ENCODE results near the gene C4orf47.

DNA sequence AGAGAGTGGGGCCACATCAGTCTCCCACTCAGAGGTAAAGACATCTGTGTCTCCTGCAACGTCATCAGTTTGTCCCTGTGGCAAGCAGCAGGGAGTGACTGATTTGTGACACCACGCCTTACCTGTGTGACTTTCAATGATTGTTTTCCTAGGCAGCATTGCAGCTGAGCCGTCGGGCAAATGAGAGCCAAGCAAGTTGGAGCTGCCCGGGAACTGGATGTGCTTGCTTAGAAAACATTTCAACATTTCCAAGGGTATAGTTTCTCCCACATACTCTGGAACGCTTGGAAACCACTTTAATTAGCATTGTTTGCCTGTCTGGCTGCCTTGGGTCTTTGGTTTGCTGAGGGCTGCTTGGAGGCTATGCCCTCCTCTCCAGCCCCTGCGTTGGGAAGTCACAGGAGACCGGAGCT is 29.6 kb upstream of the HELT start:
- CAGE, long polyA plus RNA = no peak
- RRBS = no CpG with 5 or more reads among the region's 8 CpGs

DNA sequence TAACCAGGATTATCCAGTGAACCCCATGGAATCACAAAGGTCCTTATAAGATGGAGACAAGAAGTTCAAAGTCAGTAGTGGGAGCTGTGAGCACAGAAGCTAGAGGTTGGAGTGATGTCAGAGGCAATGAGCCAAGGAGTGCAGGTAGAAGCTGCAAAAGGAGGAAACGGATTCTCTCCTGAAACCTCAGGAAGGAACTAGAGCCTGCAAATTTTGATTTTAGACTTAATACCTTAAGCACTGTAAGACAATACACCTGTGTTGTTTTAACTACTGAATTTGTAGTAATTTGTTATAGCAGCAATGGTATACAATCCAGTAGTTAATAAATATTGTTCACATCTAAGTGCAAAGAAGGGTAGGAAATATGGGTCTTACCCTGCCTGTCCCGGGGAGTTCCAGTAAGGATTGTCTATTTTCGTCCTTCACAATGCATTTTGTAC is 890 bp upstream of the CFAP97 start:
- CAGE, long polyA plus RNA = no peak
- RRBS = no CpG with 5 or more reads among the region's 3 CpGs

DNA sequence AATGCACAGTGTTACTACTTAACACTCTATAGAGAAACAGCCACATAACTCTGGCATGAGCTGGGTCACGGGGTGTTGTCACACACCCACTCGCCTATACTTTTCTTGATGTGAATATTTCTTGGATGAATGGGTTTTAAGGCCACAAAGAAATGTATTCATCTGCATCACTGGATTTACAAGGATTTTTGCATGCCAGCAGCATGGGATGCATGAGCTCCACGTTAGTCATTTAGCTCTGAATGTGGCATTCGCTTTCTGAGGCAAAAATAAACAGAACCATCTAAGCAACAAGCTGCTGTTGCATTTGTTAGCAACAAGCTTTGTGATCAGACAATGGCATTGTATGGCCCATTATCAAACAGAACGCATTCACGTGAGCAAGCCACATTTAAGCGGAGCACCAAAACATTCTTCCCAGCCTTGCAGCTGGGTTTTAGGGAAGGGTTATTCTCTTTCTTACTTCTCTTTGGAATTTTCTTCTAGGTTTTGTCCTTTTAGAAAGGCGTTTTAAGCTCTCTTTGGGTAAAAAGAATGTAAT is 89.6 kb downstream of the LRP2BP start:
- CAGE, long polyA plus RNA = no peak
- RRBS = no CpG with 5 or more reads among the region's 8 CpGs

DNA sequence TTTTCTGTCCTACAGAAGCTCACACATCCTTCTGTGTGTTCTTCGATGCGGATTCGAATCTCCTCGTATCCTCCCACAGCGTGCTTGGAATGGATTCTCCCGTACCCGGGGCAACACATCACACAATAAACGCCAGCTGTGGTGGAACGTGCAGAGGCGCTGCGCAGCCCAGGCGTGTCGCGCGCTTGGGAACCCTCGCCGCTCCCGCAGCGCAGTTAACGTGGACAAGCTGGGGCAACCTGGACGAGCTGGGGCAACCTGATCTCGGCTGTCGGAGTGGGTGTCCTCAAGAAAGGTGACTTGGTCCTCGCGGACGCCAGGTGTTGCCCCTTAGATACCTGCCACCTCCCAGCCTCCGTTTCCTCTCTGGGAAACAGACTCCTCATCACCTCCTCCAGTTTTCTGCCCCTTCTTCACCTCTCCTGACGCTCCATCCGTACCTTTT is at the start of gene C4orf47:
Gene C4orf47 (plus strand): TSS at position 153 of the 445 bp plus-strand sequence.
- CAGE, long polyA plus RNA = no peak
- RRBS = no CpG with 5 or more reads among the region's 29 CpGs

GRCh38 chr4:185470424-185471191 is 925 bp downstream of the CCDC110 start:
- CAGE, long polyA plus RNA = start-site peak on the minus strand at chr4:185471053-185471126, 40 and 55 reads in 2 replicates
- RRBS = no CpG with 5 or more reads among the region's 41 CpGs

GRCh38 chr4:185499993-185500756 is 28.6 kb upstream of the CCDC110 start:
- CAGE, long polyA plus RNA = no peak
- RRBS = no CpG with 5 or more reads among the region's 10 CpGs

DNA sequence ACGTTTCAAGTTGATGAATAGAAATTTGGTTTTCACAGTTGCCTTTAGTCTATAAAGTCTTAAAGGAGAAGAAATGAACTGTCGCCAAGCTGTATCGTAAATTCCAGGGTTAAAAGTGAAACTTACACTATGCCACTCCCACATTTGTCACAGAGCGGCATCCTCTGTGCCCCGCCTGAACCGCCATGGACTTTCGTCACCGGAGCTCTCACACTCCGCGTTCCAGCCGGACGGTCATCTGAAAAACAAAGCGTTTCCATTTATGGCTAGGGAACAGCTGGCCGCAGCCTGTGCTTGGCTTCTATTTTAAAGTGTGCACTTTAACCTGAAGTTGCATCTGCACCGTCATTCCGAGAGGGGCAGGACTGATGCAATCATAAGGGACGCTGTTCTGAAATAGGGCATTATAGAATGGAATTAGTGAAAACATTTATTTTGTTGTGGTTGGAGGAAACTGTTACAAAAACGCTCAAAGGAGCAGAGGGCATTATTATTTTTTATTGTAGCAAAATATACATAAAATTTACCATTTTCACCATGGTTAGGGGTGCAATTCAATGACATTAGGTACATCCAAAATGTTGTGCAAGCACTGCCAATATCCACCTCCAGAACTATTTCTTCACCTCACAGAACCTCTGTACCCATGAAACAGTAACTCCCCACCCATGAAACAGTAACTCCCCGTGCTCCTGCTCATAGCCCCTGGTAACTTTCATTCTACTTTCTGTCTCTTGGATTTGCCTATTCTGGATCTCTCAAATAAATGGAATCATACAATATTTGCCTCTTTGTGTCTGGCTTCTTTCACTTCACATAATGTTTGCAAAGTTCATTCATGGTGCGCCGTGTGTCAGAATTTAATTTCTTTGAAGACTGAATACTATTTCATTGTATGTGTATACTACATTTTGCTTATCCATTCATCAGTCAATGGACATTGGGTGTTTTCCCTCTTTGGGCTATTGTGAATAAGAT is 30.7 kb downstream of the PDLIM3 start:
- CAGE, long polyA plus RNA = no peak
- RRBS = no CpG with 5 or more reads among the region's 21 CpGs

- CAGE, long polyA plus RNA = no peak
- RRBS = no CpG with 5 or more reads among the region's 18 CpGs
These were observed 95.8 kb downstream of the SORBS2 start for GRCh38 chr4:185715926-185716951.

DNA sequence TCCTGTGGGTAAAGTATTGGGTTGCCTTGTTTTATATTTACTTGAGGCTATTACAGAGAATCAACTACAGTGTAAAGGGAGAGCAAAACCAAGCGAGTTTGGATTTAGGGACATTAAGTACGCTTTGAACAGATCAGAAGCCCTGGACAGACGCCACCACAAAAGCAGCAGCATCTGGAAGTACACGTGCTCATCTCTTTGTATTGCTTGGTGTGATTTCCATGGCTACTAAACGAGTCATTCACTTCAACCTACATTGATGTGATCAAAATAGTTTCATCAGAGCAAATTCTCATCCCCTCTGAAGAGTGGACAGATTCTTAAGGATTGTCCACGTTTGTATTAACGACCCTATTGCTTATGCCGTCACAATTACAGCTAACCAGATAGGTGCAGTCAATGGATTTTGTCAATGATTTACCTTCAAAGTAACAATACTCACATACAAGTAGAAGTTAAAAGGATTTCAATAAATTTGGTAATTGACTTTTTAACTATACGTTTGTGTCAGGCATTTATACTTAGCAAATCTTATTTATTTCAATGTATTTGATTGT is 85.0 kb downstream of the SORBS2 start:
- CAGE, long polyA plus RNA = no peak
- RRBS = no CpG with 5 or more reads among the region's 9 CpGs

DNA sequence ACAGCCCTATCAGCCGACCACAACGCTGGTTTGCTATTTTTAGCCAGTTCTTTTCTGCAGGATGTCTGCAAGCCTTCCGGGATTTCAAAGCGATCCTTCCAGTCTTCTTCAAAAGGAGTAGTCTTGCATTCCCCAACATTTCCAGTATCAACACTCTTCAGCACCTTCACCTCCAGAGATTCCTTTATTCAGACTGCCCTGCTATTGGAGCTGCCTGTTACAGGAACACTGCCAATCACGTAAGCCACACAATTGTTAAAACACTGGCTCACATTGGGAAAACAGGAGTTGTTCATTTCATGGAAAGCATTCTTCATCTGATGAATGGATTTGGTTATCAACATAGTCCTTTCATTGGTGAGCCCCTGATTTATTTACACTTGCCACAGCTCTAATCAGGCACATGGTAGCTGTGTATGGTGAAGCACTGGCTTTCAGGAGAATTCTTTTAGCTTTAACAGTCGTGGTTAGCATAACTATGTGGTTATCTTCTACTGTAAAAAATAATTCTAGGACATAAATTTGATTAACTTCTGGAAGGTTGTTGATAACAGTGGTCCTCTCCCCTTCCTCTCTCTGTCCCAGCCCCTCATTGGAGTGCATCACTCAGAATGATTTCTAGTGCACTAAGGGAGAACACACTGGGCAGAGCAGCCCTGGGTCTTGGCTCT is 109.8 kb upstream of the SORBS2 start:
- CAGE, long polyA plus RNA = no peak
- RRBS = no CpG with 5 or more reads among the region's 6 CpGs

DNA sequence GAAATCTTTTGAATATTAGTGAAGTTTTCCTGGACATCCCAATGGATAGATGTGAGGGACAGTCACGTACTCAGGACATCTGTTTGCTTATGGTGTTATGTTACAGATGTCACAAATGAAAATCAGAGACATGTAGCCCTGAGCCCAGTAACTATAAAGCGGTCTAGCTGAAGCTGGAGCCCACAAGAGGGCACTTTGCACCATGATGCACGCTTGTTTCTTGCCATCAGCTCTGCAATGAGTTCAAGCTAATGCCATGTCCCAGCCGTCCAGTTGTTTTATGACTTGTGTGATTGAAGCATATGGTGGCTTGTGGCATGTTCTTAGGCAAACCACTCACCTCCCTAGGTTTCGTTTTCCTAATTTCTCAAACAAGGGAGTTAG is 947 bp upstream of the TLR3 start:
- CAGE, long polyA plus RNA = no peak
- RRBS = no CpG with 5 or more reads among the region's 5 CpGs

GRCh38 chr4:186145577-186145909 is 45.8 kb upstream of the CYP4V2 start:
- CAGE, long polyA plus RNA = no peak
- RRBS = no CpG with 5 or more reads among the region's 2 CpGs

GRCh38 chr4:186196788-186197559 is 5.6 kb downstream of the CYP4V2 start:
- CAGE, long polyA plus RNA = no peak
- RRBS = no CpG with 5 or more reads among the region's 18 CpGs

GRCh38 chr4:186258095-186258738 is 7.8 kb upstream of the F11 start:
- CAGE, long polyA plus RNA = no peak
- RRBS = no CpG with 5 or more reads among the region's 14 CpGs

- CAGE, long polyA plus RNA = no peak
- RRBS = no CpG with 5 or more reads among the region's 5 CpGs
These were observed 354 bp downstream of the F11 start for GRCh38 chr4:186266368-186266717.

- CAGE, long polyA plus RNA = no peak
- RRBS = no CpG with 5 or more reads among the region's 1 CpG
These were observed 1.1 kb downstream of the F11 start for GRCh38 chr4:186267117-186267381.

GRCh38 chr4:186651514-186652098 is 72.0 kb downstream of the FAT1 start:
- CAGE, long polyA plus RNA = no peak
- RRBS = 19% methylated on average over 6 of the region's 24 CpGs

DNA sequence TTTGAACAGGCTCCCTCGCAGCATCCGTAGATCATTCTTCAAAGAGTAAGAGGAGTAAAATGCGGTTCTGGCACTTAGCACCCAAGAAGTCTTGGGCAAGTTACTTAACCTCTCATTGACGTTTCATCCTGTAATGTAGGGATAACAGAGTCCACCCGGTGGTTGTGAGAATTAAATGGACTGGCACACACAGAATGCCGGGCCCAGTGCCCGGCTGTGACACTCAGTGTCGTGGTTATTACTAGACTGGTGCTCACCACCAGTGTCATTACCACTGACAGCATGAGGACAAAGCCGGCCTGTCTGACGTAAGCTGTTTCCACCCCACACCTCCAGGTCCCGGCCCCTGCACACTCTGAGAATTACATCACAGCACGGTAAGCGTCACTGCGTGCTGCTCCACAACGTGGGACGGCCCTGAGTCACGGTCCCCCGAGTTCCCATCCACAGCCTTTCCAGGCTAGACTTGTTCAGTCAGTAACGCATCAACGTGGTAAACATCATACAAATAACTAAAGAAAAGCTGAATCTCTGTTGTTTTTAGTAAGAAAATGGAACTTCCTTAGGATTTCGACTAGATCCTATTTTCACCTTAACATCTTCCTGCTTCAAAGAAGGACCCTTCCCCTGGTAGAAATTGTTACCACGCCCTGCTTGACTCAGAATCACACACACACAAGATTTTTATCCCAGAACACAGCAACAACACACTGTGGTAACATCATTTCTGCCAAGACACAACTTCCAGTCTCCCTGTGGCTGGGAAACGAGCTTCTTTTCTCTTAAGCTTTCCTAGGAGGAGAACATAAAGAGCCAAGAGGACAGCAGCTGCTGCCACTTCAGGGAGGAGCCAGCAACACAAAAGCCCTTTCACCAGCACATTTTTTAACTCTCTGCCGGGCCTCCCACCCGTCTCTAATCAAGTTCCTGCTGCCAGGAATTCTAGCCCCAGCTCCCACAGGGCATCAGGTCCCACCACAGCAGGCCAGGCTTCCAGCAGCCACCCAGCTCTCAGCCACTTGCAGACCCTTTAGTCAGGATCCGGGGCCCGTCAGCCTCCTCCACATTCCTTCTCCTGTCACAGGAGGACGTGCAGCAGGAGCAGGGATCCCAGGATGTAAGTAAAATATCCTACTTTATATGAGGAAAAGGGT is 22.7 kb downstream of the FAT1 start:
- CAGE, long polyA plus RNA = no peak
- RRBS = 5% methylated on average over 4 of the region's 28 CpGs

DNA sequence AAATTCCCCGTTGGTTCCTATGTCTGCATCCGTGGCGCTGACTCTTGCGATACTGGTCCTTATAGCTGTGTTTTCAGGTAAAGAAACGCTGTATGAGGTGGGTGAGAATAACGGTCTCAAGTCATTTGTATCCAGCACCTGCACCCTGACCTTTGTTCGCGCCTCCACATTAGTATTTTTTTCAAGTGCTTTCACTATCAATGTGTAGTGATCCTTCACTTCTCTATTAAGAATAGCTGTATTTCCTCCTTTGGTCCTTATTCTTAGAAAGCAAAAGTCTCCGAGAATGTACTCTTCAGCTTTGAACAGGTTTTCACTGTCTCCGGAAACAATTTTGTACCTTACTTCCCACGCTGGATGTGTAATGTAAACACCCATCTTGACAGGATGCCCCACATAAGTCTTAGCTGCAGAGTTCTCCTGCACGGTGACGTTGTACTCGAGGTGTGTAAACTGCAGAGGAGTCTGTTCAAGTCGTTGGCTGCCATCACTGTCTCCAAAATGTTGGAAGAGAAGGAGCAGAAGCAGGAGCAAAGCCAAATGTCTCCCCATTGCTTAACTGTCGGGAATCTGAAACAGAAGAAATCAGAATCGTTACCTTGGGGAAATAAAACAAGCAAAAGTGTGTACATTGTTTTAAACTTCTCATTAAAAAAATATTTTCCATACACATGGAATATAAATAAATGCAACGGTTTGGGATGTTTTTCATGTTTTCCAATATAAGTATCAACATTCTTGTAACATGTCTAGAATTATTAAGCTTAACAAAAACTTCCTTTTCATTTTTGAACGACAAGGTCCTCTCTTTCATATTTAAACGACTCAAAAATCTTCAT is 14.2 kb downstream of the FAT1 start:
- CAGE, long polyA plus RNA = no peak
- RRBS = no CpG with 5 or more reads among the region's 20 CpGs

DNA sequence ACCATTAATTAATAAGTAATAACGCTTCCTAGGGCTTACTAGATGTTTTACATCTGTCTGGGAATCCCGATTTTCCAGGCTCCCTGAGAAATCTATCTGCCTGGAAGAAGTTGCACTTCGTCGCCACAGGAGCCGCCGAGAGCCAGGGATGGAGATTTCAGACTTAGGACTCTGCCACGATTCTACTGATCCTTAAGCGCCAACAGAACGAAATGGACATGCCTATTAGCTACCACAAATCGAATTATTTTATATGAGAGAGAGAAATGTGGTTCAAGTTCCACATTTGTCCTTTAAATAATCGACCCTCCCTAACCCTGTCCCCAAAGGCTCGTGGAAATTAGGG is 1.8 kb upstream of the FAT1 start:
- CAGE, long polyA plus RNA = no peak
- RRBS = no CpG with 5 or more reads among the region's 12 CpGs

Measured in osteoblast (primary cell).